Measurements from ENCODE around the gene RAB12.

- PRO-cap: no peak
- RAMPAGE, long total RNA: no peak
Observed at GRCh38 chr18:7414328-7415030, 152.6 kb upstream of the PTPRM start.

DNA sequence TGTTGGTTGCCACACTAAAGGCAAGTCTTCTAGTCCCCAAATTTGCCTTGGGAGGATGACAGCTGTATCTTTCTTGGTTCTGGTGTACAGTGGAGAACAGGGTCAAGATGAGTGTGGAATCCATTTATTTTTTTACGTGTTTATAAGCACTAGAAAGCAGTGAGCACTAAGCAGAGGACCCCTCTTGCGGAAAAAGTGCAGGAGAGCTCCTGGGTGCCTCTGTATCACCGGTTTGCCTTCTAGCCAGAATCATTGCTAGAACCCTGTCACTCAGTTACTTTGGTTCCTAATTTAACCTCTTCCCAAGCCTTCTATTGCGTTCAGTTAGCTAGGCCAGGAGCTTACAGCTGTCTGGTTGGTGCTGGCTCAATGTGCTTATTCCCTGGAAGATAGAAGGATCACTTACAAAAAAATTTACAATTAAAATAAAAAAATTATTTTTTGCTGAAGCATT lies 1.1 kb upstream of the PTPRM start:
- PRO-cap: no peak
- RAMPAGE, long total RNA: no peak

DNA sequence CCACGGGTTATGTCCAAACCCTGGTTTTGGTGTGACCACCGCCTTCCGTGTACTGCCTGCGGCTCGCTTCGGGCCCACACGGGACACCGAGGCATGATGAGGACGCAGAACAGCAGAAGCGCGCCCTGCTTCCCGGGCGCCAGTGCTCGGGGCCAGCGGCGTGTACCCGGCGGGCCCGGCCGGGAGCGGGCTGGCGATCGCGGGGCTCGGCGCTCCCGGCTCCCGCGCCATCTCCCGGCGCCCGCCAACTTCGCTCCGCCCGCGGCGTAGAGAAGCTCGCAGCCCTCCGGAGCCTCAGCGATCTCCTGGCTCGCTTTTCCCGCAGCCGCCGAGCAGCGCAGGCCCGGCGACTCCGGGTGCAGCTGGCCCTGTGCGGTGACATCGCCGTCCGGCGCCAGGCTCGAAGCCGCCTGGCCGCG lies 586 bp upstream of the PTPRM start:
- PRO-cap: no peak
- RAMPAGE, long total RNA: no peak

- PRO-cap: no peak
- RAMPAGE, long total RNA: no peak
Observed at GRCh38 chr18:7800305-7800552, 233.1 kb downstream of the PTPRM start.

DNA sequence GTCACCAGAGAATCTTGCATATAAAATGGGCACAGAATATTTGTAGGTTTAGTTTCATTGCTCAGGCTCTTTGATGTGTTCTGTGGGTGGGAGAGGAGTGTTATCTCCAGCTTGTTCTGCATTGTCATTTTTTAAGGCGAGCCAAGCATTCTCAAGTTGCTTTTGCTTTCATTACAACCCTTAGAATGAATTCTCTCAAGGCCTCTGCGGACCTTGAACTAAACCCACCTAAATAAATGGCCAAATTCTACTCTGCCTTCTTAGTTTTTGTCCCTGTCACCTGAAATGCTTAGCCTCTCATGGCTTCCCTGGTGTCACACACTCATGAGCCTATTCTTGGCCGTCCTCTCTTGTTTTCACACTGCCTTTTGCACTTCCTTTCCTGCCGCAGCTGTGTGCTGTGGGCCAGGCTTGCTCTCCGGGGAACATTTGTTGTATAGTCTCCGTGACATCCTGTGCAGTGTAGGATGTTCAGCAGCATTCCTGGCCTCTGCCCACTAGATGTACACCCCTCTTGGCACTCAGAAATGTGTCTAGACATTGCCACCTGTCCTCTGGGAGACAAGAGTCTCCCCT lies 255.5 kb downstream of the PTPRM start:
- PRO-cap: no peak
- RAMPAGE, long total RNA: no peak

DNA sequence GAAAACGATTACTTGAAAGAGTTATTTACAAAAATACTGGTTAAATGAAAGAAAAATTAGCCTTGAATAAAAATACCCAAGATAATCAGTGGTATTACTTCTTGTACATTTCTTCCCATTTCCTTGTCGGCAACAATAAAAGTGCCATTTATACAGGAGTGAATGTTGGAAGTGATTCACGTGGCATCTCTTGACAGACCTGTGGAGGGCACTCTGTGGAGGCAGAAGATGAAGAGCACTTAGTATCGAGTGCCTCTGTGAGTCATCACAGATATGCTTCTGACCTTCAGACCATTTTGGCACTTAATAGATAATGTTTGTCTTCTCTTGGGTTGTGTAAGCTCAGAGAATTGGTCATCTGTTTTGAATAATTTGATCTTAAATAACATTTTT lies 305.4 kb downstream of the PTPRM start:
- PRO-cap: no peak
- RAMPAGE, long total RNA: no peak

DNA sequence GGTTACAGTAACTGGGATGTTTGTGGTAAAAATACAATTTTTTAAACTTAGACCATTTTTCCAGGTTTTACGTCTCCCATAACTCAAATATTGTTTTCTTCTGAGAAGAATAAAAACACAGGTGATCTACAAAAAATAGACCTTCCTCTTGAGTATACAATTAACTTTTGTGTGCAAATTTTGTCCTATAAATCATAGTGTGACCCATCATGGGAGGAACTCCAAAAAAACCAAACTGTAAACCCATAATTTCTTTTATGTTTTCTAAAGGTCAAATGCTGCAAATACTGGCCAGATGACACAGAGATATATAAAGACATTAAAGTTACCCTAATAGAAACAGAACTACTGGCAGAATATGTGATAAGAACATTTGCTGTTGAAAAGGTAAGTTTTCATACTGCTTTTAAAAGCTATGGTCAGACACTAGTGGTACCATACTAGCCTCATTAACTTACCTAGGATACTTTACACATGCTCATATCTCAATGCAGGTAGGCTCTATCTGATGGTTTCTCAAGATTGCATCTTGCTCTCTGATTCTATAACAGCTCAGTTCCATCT lies 238.5 kb upstream of the RAB12 start:
- PRO-cap: no peak
- RAMPAGE, long total RNA: no peak

DNA sequence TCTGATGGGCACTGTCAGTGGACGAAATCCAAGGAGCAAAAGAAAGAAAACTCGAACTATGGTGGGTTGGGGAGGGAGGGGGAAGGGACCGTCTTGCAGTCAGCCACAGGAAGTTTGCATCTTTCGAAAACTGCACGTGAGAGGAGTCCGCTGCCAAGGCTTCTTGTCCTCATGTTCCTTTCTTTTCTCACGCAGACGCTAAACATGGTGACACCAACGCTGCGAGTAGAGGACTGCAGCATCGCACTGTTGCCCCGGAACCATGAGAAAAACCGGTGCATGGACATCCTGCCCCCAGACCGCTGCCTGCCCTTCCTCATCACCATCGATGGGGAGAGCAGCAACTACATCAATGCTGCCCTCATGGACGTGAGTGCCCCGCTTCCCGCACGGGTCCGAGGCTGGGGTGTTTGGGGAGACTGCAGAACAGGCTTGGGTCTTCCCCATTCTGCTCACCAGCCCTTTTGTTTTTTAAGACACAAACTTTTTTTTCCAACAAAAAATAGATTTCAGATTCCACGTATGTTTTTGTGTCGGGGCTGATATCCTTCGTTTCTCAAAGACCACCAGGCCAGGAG lies 230.2 kb upstream of the RAB12 start:
- PRO-cap: no peak
- RAMPAGE, long total RNA: no peak

DNA sequence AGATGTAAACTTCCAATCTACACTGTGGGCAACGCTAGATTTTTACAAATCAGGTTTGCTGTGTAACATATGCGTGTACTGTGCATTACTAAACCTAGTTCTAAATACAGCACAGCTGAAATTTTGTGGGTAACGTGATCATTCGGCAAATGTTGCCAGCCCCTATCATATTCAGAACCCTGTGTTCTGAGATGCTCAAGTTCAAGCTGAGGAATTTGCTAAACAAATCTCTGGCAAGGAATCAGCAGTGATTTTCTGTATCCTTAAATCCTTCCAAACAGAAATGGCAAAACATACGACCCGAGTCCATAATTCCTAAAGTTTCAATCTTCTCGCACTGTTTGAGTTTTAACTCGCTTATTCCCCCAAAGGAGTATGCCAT lies 943 bp upstream of the RAB12 start:
- PRO-cap: no peak
- RAMPAGE, long total RNA: no peak

- PRO-cap: no peak
- RAMPAGE, long total RNA: no peak
Observed at GRCh38 chr18:8608685-8609599, at the start of gene RAB12. Gene RAB12, plus strand, starts transcription at chr18:8609437.

GRCh38 chr18:8622101-8622911 lies 13.1 kb downstream of the RAB12 start:
- PRO-cap: no peak
- RAMPAGE, long total RNA: no peak

GRCh38 chr18:8746727-8747054 lies 41.3 kb downstream of the MTCL1 start:
- PRO-cap: no peak
- RAMPAGE, long total RNA: no peak

GRCh38 chr18:8766128-8766423 lies 60.7 kb downstream of the MTCL1 start:
- PRO-cap: no peak
- RAMPAGE, long total RNA: no peak

GRCh38 chr18:8783185-8783997 lies 78.0 kb downstream of the MTCL1 start:
- PRO-cap: no peak
- RAMPAGE, long total RNA: no peak

DNA sequence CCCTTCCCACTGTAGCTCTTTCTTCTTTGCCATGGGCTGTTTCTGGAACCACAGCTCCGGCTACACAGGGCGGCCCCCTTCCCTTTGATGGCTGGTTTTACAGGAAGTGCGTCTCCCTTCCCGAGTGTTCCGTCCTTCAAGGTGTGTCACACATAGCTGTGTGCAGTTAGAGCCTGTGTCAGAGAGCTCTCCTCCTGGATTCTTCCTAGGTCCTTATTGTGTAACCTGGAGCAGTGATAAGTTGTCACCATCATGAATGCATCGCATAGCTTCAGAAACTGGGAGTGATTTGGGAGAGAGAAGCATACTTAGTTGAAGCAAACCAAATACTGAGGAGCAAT lies 81.5 kb downstream of the MTCL1 start:
- PRO-cap: no peak
- RAMPAGE, long total RNA: no peak

DNA sequence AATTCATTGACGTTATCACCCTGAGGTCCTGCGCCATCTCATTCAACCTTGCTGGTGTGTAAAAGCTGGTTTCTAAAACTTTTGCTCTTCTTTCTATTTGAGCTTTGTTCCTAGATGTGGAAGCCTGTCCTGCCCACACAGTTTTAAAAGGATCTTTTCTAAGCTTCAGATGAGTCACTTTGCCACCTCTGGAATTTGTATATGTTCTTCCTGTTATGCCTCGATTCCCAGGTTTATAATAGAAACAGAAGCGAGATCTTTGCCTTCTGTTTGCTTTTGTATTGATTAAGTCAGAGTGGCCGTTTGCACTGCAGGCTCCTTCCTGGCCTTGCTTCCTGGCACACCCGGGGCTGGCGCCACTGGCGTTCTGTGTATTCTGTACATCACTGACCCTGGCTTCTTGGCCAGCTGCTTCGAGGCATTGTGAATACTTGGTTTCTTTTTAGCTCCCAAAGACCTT lies 91.8 kb downstream of the MTCL1 start:
- PRO-cap: no peak
- RAMPAGE, long total RNA: no peak

DNA sequence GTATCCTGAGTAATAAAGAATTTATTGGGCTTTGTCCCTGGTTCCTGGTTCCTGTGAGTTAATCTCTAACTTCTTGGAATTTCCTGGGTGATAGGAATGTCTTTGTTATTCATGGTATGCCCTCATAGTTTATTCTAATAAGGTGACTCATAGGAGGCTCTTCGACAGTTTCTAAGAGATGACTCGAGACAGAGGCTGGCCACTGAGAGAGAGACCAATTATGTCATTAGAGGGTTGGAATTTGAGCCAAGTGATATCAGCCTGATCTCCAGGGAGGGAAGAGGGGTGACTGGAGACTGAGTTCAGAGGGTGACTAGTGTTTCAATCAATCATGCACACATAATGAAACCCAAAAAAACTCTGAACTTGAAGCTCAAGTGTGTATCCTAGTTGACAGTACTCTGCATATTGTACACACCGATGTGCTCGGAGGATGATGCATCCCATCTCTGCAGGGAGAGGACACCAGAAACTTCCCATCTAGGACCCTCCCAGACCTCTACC lies 185.6 kb downstream of the MTCL1 start:
- PRO-cap: no peak
- RAMPAGE, long total RNA: no peak

DNA sequence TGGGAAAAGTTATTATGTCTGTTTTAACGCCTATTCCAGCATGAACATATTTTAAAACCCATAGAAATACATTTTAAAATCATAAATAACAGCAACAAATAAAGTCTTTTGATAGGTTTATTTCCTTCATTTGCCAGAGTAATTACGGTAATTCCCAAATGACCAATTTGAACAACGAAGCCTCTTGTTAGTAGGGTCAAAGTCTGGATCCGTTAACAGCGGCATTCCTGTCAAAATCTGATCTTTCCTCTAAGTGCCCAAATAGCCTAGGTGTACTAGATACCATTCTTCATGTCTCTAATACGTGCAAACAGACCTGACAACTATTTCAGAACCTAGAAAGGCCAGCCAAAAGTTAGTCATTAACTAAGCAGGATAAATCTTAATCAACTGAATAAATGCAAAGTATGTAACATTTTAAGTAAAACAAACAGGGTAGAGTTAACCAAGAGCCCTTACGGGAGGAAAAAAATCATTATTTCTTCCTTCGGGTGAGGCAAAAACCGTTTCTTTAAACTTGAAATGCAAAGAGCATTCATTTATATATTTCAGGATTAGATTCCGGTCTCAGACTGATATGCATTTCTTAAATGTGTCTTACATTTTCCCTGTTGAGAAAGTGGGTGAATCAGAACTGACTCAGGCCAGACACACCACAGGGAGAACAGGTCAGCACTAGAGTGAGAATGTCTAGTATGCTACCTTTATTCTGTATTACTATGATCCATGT lies 141.7 kb upstream of the NDUFV2 start:
- PRO-cap: no peak
- RAMPAGE, long total RNA: no peak

GRCh38 chr18:9132714-9133889 lies 3.5 kb upstream of the ANKRD12 start:
- PRO-cap: no peak
- RAMPAGE, long total RNA: no peak

- PRO-cap: no peak
- RAMPAGE, long total RNA: no peak
Observed at GRCh38 chr18:9153851-9155120, 17.7 kb downstream of the ANKRD12 start.